Occipital lobe (tissue), 2 donors: Measurements from ENCODE around the genes BTLA and BOC.

DNA sequence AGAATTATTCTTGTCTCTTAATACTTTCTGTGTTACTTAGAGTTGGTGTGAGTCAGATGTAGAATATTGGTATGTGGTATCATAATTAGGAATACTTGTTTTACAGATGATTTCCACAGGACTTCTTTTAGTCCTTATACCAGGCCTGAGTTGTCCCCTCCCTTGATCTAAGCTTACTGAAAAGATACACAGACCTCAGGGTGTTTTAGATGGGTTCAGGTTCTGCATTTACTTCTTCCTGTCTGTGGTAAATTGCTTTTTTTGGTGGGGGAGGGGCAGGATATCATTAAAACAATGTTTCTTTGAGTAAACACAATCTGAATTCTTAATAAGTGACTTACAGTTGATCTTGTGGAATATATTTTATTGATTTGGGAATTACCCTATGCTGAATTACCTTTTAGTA, 14.2 kb downstream of the DZIP3 start:
- RAMPAGE, long total RNA: no peak

DNA sequence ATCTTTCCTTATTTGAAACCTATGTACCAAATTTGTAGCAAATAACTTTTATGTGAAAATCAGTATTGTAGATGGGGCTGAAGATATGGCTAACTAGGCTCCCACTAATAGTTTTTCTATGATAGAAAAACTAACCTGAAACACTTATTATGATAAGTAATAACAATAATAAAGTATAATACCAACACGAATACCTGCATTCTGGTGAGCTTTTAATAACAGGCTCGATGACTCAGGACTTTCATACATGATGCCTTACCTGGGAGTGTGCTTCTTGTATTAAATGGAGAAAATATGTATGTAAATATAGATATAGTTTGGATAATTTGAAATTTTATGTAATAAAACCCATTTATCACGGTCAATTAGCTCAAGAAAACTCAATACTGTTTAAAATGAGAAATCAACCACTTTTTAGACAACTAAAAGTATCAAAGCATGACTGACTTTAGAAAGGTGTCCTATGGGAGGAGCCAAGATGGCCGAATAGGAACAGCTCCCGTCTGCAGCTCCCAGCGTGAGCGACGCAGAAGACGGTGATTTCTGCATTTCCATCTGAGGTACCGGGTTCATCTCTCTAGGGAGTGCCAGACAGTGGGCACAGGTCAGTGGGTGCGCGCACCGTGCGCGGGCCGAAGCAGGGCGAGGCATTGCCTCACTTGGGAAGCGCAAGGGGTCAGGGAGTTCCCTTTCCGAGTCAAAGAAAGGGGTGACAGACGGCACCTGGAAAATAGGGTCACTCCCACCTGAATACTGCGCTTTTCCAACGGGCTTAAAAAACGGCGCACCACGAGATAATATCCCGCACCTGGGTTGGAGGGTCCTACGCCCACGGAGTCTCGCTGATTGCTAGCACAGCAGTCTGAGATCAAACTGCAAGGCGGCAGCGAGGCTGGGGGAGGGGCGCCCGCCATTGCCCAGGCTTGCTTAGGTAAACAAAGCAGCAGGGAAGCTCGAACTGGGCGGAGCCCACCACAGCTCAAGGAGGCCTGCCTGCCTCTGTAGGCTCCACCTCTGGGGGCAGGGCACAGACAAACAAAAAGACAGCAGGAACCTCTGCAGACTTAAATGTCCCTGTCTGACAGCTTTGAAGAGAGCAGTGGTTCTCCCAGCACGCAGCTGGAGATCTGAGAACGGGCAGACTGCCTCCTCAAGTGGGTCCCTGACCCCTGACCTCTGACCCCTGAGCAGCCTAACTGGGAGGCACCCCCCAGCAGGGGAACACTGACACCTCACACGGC, 182.8 kb upstream of the NECTIN3 start:
- RAMPAGE, long total RNA: no peak

DNA sequence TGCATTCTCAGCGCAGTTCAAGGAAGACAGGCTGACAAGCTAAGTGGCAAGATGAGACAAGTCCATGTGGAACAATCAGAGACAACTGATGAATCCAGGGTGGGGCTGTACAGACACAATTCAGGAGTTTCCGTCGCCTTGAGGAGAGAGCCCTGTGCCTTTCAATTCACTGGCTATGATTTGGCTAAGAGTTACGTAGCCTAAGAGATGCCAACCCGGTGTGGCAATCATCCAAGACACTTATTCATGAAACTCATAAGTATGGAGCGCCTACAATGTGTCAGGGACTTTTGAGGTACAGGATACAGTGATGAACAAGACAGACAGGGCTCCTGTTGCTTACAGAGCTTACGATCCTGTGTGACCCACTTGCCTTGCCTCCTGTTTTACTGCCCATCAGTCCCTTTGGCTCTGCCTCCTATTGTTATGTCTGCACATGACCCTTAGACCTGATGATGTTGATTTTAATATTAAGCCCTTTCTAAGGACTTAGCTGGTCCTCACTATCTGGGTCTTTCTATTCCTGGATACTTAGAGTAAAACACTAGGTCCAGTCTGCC, 15.6 kb upstream of the ZBED2 start:
- RAMPAGE, long total RNA: no peak

- RAMPAGE, long total RNA: no peak
These were observed 46.2 kb downstream of the PLCXD2 start for GRCh38 chr3:111720656-111721151.

DNA sequence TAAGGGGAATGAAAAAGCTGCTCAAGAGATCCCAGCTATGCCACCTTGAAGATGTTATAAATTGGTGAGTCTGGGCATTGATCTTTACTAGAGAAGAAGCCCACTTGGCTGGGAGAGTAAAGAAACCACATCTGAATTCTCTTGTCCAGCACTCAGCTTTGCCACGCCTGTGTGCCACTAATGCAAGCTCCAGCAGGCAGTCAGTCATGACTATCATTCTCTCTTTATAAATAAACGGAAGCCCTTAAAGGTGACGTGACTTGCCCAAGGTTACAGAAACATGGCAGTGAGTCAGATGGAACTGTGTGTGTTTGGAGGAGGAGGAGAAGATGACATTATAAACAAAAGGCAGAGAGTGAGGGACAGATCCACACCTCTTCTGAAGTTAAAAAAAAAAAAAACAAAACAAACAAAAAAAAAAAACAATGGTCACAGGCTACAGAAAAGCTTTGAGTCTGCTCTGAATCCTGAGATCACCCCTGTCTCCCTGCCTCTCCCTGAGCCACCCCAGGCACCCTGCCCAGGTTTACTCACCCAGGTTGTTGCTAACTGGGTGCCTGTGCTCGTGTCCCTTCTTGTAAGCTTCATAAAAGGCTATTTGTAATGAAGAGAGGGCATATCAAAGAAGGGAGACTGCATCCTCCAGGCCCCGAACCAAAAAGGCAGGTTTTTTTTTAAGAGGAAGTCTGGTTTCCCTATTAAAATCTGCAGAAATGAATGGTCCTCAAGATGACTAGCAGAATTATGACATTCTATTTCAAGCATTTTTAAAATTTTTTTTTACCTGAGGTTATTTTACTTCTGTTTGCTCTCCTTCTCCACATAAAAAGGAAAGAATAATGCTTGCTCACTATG, 64.9 kb downstream of the PLCXD2 start:
- RAMPAGE, long total RNA: no peak

DNA sequence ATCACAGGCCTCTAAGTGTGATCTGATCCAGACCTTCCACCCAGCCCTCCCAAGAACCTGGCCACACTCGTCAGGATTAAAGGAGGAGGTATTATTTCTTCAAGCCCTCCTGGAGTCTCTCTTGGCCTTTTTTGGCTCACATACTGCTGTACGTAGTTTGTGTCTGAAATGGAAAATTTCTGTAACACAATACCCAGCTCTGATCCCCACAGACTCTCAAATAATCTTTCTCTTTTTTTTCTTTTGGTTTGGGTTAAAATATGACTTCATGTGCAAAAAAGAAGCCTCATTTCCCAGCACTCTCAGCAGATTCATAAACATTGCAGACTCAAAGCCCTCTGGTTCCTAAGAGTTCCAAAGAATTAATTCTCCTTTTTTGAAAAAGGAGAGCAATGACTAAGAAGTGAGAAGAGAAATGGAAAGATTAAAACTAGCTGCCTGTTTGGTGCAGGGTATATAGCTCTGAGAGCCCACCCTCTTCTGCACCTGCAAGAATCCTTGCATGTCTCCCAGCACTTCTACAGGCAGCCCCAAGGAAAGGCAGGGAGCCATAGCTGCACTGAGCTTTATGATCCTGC, 88.2 kb downstream of the PLCXD2 start:
- RAMPAGE, long total RNA: no peak

- RAMPAGE, long total RNA: no peak
These were observed 45.8 kb downstream of the PHLDB2 start for GRCh38 chr3:111904695-111905383.

DNA sequence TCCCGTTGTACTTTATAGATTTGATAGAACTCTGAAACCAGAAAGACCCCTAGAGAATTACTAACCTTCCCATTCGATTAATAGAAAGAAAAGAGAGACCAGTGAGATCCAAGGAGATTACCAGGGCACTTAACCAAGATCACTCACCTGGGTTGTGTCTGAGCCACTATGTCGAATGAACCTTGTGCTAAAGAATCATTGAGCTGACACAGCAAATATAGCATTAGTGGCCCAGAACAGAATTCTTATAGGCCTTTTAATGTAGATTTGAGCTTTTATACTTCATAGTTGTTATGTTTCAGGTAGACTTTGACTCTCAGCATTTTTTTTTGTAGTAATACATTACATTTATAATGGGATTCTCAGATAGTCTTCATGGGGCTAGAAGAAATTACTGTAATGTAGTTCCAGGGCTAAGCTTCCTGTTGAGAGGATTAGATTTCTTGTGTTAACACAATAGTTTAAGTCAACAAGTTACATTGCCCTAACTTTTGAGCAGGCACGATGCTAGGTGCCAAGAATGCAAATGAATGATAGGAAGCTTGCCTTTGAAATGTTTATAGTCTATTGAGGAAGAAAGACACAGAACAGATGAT, 24.5 kb upstream of the ABHD10 start:
- RAMPAGE, long total RNA: no peak

DNA sequence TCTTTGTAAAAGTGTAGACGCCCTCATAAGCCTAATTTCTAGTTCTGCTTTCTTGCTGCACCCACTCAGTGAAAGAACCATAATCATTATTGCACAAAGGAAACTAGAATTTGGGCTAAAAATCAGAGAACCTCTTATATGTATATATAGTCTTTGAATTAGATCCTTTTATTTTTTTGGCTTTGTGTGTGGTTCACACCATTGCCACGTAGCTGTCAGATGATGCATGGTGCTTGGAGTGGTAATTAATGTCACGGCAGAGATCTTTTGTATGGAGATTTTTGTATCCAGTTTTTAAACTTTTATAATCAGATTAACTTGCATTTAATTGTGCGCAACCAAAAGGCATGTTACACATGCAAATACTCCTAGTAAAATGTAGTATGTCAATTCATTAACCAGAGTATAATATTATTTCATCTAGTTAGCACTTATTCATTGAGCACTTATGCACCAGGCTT, 825 bp downstream of the ABHD10 start:
- RAMPAGE, long total RNA: no peak

GRCh38 chr3:112087171-112087549, 971 bp downstream of the C3orf52 start:
- RAMPAGE, long total RNA: no peak

DNA sequence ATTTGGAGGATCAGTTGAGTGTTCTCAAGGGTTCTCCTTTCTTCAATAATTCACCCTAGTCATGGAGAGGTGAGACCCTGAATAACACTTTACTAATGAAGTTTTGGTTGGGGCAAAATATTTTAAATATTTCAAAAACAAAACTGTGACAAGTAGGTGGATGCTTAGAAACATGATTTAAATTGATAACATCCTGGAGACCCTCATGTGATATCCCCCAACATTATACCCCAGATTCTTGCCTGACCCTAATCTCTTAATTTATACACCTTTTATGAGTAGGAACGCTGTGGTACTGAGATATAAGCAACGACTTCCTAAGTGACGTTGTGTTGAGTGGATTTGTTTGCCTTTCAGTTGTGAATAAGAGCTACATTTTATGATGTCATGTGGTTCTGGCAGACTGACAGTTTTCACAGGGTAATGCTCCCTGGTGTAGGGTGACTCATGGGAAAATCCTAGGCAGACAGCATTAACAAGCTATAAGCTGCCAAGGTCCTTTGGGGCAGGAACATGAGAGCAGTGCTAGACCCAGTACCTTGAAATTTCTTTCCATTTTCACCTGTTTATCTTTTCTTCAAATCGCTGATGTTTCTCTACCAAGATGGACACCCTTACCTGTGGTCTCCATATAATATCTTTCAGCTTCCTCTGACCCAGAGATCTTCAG, 11.1 kb downstream of the C3orf52 start:
- RAMPAGE, long total RNA: no peak

DNA sequence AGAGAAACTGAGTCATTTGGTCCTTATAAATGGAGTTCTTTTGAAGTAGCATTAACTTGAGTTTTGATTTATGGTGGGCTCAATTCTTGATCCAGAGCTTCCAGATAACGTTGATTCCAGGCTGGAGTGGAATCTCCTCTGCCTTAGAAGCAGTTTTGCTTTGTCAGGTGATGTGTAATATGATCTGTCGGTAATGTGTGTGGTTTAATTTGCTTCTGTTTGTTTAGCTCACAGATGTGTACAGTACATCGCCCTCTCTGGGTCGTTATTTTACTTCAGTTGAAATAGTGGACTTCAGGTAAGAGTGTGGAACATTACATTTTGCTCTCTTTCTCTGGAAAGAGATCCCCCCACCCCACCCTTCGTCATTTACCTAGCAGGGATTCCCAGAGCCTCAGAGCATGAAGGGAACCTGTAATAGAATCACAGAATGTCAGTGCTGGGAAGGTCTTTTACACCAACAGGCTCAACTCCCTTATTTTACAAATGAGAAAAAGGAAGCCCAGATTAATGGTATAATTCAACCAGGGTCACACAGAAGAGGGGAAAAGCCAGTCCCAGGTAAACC, 23.2 kb downstream of the C3orf52 start:
- RAMPAGE, long total RNA: no peak

GRCh38 chr3:112126262-112127038, 6.6 kb downstream of the GCSAM start:
- RAMPAGE, long total RNA: no peak

DNA sequence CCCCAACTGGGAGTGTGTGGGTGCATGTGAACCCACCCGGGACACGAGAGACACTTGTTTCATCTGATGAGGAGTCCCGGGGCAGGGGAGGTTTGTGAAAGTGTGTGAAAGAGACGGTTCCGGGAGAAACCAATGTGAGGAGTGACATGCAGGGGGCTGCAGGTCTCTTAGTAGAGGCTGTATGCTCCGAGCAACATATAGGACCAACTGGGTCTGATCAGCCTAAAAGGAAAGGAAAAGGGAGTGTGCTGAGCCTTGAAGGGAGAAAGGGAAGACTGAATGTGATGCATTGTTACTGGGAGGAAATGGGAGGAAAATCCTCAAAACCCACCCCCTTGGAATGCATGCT, 8.9 kb upstream of the SLC9C1 start:
- RAMPAGE, long total RNA: no peak

DNA sequence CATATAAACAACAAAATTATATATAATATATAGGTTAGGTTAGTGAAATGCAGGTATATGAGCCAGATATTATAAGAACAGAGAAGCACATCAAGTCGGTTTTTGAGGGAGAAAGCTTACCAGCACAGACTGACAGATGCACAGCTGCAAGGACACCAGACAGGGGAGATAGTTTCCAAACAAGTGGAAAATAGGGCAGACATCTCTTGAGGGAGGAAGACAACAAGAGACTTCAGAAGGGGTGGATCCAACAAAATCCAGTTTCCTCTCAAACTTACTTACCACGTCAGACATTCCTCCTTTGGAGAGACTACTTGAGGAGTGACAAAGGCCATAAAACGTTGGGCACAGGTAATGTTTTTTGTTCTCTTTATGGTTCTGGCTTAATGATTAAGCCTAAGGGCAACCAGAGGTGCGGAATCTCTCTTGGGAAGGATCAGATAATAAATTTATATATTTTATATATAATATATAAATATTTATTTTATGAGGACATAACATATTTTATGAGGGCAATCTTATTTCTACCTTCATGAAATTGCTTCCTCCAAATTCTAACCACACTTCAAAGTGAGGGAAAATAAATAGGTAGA, 76.1 kb downstream of the CD200 start:
- RAMPAGE, long total RNA: no peak

DNA sequence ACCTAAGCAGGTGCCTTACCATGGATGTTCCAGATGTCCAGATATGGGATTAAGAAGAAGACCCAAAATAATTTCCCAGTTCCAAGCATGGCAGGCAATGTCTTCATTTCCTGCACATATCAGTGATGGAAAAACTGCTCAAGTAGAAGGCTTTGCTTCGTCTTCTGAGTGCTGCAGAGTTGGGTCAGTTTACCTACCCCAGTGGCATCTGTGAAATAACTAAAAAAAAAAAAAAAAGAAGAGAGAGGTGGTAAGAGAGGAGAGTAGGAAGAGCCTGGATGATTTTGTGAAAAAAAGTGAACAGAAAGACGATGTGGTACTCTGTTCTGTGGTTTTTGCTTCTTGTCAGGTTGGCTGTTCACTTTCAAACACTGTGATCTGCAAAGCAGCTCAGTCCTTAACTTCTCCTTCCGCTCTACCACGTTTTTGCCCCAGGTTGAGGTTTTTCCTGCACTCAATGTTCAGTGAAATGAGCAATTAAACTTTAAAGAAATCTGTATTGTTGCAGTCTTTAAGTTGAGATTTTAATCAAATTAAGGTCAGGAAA, at the start of gene BTLA:
TSS of gene BTLA (minus strand) at position 221 of the 547 bp plus-strand sequence.
- RAMPAGE, long total RNA: no peak

DNA sequence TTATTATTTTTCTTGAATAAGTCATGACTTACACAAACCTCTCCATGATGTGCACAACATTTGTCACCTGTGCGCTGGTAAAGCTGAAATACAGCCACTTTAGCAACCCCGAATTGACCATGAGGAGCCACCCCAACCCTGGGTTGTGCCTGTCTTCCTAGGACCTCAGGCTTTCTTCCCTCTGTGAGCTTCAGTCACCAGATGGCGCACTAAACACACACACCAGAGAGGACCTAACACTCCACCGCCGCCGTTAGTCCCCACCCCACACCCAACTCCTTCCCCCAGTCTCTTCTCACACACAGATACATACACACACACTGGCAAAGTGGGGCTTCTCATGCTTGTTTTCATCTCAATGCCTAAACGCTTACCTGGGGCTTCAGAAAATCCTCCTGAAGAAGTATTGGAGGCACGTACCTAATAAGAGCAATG, 2.0 kb upstream of the CCDC80 start:
- RAMPAGE, long total RNA: no peak

DNA sequence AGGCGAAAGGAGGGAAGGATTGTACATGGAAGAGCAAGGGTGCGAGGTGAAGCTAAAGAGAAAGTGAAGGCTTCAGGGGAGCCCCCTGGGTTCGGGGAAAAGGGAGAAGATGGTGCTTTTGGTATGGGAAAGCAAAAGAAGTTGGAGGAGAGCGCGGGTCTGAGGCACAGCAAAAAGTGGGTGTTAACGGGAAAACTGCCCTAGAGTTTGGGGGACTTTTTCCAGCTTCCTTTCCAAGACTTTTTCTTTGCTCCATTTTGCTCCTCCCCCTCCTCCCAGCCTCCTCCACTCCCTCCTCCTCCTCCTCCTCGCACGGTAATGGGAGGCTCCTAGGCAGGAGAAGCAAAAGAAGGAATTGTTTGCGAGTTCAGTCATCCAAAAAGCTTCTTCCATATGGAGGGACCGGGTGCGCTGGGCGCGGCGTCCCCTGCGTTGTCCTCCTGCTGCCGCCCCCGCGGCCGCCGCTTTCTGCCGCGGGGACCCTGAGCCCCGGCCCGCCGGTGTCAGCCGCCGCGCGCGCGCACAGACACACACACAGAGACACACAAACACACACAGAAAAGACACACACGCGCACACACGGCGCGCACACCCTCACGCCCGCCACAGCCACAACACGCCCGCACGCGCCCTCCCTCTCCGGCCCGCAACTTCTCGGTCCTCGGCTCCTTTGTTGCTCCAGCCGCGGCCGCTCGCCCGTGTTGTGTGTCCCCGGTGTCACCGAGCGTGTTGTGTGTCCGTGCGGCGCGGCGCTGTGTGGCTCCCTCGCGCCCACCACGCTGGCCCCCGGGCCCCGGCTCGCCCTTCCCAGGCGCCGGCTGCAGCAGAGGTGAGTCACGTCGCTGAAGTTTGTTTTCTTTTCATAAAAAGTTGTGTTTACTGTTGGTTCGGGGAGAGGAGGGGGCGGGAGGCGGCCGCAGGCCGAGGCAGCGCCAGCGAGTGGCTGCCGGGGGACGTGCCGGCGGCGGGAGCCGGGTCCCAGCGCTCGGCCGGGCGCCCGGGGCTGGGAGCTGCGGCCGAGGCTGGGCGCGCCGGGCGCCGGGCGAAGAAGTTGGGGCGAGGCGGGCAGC, at the start of gene BOC:
TSS of gene BOC (plus strand) at position 370 of the 1,070 bp plus-strand sequence.
- RAMPAGE, long total RNA: no peak

GRCh38 chr3:113212907-113213286, 1.5 kb downstream of the BOC start:
- RAMPAGE, long total RNA: no peak

GRCh38 chr3:113746626-113746854, 295 bp upstream of the ATP6V1A start:
- RAMPAGE, long total RNA: no peak